Metanephros (tissue), 2 donors: Measurements from ENCODE around the genes NOTCH2NLA and PDE4DIP.

DNA sequence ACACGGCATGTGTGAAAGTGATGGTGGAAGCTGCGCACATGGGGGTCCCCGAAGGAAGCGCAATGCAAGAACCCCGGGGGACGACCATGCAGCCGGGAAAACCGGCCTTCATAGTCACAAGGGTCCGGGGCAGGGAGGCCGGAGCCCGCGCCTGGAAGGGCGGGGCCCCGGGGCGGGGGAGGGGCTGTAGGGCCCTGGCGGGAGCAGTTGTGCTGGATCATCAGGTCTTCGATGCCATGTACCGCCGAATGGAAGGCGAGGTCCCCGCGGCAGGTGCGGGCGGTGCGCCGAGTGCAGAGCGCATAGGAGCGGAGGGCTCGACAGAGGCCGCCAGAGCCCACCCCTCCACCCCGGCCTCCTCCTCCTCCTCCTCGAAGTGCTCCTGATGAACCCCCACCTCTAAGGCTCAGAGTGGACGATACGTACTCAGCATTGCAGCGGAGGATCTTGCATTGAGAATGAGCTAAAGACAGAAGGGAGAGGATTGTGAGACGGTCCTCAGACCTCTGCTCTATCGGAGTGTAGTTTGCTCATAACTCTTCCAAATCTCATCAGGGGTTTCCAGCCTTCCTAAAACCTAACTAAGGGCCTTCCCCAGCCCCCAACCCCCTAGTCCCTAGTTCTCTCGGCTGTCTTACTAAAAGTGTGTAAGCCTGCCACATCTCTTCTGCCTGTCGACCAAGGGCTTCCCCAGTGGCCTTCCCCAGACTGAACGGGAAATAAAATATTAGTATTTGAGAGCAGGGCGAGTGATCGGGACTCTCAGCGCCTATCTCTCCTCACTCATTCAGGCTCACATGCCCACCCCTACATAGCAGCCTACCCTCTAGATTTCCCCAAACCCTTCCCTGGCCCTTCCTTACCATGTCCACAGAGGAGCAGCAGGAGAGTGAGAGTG is 2.0 kb downstream of the HJV start:
- RAMPAGE, long total RNA, result no peak

GRCh38 chr1:146050465-146050882 is 28.9 kb upstream of the HJV start:
- RAMPAGE, long total RNA, result no peak

GRCh38 chr1:146052331-146052814 is 30.8 kb upstream of the HJV start:
- RAMPAGE, long total RNA, result no peak

GRCh38 chr1:146172544-146173025 is 28.0 kb upstream of the NBPF10 start:
- RAMPAGE, long total RNA, result no peak

GRCh38 chr1:146228474-146229465 is at the start of gene NOTCH2NLA:
Gene NOTCH2NLA (minus strand): TSS chr1:146229021.
- RAMPAGE, long total RNA, result no peak

DNA sequence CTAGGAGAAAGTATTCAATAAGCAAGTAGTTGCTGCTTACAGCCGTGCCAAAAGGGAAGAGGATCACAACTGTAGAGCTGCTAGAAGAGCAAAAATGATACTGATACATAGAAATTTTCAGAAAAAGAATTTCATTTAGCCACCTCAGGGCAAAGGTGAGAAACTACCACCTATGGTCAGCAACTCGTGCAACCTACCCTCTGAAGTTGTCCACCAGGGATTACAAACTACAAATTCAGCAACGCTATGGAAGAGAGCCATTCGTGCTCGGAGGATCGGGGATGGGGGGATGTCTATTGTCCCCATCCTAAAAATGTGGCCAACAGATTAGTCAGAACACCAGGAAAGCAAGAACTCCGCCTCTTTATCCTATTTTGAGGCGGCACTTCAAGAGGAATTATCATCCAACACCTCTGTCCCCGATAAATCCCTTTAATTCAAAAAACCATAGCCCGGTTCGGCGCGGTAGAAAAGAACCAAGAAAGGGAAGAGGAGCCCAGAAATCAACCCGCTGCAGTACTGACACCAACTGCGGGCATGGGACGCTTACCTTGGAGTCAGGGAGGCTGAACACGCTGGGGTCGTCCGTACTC is 735 bp downstream of the PRKAB2 start:
- RAMPAGE, long total RNA, result no peak

DNA sequence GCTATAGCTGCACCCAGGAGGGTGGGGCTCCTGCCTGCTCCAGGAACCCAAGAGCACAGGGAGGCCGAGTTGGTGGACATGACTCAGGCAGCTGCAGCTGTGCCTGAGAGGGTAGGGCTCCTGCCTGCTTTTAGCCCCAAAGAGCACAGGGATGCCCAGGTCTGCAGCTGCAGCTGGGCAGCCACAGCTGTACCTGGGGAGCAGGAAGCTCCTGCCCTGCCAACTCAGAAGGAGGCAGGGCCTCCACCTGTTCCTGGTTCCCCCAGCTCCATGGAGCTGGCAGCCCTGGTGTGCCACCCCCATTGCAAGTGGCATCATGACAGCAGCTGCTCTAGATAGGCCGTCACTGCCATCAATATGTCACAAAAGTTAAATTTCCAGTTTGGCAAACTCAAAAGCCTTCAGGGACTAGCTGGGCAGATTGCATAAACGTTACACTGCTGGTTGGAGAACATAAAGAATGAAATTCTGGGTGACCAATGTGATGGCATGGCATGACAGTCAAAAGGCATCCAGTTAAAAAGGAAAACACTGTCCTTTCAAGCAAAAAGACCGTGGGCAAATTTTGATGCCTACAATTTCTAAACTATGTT is 5.1 kb upstream of the CHD1L start:
- RAMPAGE, long total RNA, result no peak

DNA sequence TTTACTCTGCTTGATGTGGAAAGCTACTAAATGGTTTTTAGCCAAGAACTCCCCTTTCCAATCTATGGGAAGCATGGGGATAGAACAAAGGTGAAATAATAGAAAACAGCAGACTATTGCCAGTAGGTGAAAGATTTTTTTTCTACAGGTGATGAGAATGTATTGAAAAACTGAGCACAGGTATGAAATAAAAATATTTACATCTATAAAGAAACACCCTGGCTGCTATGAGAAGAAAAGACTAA is 61.3 kb upstream of the BCL9 start:
- RAMPAGE, long total RNA, result no peak

GRCh38 chr1:148048320-148049063 is 103.6 kb downstream of the NBPF11 start:
- RAMPAGE, long total RNA, result no peak

DNA sequence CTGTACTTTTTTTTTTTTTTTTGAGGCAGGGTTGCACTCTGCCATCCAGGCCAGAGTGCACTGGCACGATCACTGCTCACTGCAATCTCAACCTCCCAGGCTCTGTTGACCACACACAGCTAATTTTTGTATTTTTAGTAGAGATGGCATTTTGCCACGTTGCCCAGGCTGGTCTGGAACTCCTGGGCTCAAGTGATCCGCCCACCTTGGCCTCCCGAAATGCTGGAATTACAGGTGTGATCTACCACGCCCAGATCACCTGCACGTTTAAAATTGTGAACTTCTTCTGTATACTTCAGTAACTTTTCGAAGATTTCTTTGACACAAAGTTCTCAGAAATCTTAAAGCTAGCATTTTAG is 2.0 kb downstream of the NBPF11 start:
- RAMPAGE, long total RNA, result no peak

- RAMPAGE, long total RNA, result no peak
Observed at GRCh38 chr1:148262887-148263379, 110.9 kb upstream of the NBPF11 start.

GRCh38 chr1:148278854-148279415 is 126.9 kb upstream of the NBPF11 start:
- RAMPAGE, long total RNA, result no peak

DNA sequence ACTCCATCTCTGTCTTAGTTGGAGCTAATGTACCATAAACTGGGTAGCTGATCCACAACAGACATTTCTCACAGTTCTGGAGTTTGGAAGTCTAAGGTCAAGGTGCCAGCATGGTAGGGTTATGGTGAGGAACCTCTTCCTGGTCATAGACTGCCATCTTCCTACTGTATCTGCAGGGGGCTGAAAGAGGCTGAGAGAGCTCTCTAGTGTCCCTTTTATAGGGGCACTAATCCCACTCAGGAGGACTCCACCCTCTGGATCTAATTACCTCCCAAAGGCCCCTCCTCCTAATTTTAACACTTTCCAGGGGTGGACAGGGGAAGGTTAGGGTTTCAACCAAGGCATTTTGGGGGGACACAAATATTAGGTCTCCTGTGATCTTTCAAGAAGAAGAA is 145.0 kb upstream of the NBPF11 start:
- RAMPAGE, long total RNA, result no peak

DNA sequence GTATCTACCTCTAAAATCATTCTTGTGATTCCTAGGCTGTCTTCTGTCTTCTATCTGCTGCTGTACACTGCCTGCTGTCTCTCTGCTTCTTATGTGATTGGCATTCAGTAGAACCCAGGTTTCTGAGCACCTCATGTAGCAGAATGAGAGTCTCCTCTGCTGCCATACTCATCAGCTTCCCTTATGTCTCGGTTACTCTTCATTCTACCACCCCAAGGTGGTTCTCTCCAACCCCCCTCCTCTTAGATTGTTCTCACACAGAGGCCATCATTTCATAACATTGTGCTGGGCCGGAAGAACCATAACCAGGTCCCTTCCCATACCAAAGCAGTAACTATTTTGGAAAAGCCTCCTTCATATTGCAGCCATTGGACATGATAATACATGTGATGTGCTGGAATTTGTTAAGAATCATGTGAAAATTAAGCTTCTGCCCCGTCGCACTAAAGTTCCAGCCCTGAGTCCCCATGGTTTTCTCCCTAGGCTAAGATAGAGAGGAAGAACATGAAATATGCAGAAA is 54.9 kb downstream of the PPIAL4G start:
- RAMPAGE, long total RNA, result no peak

- RAMPAGE, long total RNA, result no peak
Observed at GRCh38 chr1:148459624-148460077, 23.5 kb downstream of the PPIAL4G start.

- RAMPAGE, long total RNA, result no peak
Observed at GRCh38 chr1:148844203-148844679, at the start of gene PDE4DIP. Gene PDE4DIP (plus strand): TSS chr1:148844428.

DNA sequence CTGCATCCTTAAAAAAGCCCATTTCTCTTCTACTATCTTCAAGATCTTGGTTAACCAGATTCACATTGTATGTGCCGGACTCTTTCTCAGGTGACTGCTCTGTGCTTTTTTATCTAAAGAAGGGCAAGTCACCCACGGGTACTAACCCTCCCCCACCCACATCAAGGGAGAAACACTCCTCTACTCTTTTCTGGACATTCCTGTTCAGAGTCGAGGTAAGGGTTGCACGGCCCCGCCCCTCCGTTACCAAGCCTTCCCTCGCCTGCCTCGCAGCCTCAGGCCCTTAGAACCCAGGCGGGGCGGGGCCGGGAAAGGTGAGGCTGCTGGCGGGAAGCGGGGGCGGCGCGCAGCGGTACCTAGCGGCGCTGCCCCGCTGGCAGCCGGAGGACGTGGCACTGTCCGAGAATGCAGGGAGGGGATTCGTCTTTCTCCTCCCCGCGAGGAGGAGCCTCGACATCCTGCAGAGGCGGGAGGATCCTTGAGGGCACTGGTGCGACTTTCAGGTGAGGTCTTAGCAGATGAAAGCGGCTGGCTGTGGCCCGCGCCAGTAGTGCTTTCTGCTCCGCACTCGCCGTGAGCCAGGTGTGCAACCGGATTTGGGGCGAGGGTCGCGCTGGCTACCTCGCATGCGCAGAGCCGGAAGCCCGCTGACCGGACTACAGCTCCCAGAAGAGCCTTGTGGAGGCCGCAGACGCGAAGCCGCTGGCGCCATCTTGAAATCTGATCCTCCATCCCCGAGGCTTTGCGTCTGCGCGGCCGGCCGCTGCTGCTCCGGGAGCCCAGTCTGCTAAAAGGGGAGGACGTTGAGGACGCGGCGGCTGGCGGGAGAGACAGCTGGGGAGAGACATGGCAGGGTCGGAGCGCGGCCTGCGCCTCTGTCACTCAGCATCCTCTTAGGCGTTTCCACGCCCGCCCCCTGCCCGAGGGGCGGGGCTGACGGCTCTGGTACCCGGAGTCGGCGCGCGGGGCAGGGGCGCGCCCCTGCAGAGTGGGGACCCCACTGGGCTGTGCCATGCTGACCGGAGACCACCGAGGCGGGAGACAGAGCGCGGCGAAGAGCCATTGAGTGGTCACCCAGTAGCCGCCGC is 107.8 kb downstream of the PDE4DIP start:
- RAMPAGE, long total RNA, result start-site peak on the minus strand centred at position 598 of the sequence, 50 bp wide, 11 and 12 reads in 2 replicates

DNA sequence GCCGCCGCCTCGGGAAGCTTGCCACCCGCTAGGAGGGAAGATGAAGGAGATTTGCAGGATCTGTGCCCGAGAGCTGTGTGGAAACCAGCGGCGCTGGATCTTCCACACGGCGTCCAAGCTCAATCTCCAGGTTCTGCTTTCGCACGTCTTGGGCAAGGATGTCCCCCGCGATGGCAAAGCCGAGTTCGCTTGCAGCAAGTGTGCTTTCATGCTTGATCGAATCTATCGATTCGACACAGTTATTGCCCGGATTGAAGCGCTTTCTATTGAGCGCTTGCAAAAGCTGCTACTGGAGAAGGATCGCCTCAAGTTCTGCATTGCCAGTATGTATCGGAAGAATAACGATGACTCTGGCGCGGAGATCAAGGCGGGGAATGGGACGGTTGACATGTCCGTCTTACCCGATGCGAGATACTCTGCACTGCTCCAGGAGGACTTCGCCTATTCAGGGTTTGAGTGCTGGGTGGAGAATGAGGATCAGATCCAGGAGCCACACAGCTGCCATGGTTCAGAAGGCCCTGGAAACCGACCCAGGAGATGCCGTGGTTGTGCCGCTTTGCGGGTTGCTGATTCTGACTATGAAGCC is 108.6 kb downstream of the PDE4DIP start:
- RAMPAGE, long total RNA, result no peak

DNA sequence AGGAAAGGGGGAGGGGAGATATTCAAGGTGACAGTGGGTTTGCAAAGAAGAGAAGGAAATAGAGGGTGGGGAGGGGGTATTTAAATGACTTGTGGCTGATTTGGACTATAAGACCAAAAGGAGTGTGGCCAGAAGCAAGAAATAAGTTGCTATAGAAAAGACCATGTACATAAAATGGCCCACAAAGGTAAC is 137.5 kb upstream of the NBPF9 start:
- RAMPAGE, long total RNA, result no peak

DNA sequence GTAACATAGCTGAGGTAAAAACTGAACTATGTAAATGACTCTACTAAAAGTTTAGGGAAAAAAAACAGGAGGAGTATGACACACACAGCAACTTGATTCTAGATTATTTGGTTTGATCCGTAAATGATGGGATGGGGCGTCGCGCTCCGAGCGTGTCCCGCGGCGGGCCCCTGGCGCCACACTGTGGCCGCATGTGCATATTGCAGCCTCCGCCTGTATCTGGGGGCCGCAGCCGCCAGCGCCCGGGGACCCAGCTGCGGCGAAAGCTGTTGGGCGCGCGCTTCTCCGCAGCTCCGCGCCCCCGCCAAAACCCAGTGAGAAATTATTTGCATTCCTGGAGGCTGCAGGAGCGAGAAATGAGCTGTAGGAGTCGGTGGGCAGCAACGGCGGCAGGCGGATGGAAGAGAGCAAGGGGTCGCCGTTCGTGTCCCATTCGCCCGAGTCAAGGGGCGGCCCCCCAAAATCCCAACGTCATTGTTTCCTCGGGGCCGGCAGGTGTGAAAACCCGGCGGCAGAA is 10.0 kb downstream of the FCGR1A start:
- RAMPAGE, long total RNA, result no peak